ENCODE data around the genes AGAP4, NCOA4, GDF2 and WDFY4.

DNA sequence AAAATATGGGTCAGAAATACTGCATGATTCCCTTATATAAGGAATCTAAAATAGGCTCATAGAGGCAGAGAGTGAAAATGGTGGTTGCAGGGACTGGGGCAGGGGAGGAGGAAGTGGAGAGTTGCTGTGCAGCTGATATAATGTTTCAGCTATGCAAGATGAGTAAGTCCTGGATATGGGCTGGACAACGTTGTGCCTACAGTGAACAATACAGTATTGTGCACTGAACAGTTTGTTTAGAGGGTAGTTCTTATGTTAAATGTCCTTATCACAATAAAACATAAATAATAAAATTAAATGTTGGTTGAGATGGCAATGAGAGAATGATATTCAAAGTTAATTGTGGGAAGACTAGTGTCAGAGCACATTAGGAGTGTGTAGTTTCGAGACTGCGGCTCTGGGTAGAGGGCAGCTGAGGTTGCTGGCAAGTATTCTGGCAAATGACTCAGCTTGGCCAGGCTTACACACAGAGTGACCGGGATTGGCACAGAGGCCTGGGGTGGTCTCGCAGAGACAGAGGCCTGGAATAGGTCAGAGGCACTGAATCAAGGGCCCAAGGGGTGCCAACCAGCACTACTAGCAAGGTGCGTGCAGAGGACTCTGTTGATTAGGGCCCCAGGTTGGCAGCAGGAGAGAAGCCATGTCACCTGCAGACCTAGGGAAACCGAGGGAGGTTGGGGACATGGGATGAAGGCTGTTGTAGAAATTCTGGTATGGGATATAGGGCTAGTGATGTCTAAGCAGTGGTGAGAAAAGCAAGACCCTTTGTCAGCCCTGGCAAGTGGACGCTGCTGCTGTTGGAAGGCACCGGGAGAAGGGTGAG is 2.8 kb upstream of the DEPP1 start:
- PRO-cap, result no peak

- PRO-cap, result no peak
Measured at GRCh38 chr10:44995797-44996803, 4.6 kb upstream of the ZNF22 start.

DNA sequence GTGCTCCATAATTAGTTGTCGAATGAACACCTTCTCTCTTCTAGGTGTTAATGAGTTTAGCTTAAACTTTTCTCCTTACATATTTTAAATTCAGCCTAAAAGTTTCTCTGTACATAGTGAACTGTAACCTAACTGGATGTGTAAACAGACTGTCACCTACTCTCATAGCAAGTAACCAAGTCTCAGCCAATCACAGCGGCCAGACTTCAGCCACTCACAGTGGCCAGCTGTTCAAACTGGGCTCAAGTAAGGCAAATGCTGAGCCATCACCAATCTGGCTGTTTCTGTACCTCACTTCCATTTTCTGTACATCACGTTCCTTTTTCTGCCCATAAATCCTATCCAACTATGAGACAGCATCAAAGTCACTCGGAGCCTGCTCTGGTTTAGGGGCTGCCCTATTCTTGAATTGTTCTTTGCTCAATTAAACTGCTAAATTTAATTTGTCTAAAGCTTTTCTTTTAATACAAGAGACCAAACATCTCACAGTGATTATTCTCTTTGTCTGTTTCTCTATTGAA is 34.9 kb downstream of the ALOX5 start:
- PRO-cap, result no peak

DNA sequence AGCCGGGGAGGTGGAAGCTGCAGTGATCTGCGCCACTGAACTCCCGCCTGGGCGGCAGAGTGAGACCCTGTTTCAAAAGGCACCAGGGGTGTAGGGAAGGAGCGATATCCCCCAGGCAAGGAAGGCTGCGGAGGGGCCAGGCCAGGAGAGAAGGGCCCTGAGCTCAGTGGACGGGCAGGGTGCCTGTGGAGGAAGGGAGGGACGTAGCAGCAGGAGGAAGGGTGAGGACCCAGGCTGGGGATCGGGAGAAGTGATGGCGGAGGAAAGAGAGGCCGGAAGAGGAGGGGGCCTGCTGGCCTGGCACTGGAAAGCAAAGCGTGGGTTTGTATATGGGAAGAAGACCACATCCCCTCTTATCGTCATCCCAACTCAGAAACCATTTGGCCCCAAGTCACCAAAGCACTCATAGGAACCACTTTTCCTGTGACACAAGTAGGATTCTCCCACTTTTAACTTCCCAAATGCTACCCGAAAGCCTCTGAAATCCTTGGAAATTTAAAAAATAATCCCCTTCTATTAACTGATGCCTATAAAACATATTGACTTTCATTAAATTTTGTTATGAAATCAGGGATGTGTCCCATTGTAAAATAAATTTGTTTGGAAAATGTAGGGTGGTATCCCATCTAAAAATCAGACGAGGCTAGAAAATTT is 45.8 kb downstream of the ALOX5 start:
- PRO-cap, result no peak

- PRO-cap, result no peak
Measured at GRCh38 chr10:45471380-45471886, 63.7 kb downstream of the MARCHF8 start.

- PRO-cap, result no peak
Measured at GRCh38 chr10:45653309-45653929, 19.2 kb downstream of the ZFAND4 start.

DNA sequence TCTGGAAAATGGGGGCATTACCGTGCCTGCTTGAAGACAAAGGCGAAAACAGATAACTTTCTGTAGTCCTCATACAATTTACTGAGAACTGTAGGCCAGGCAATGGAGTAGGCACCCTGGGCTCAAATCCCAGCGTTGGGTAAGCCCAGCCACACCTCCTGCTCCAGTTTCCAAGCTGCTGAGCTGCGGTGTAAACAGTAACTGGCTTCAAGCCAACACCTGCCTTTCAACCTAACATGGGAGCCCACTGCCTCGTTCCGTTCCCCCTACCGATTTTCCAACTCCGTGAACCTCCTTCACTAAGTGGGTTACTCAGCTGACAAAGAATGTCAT is 654 bp upstream of the ZFAND4 start:
- PRO-cap, result no peak

GRCh38 chr10:45847231-45847892 is at the start of gene AGAP4:
Gene AGAP4 (minus strand): TSS chr10:45847500.
- PRO-cap, result no peak

- PRO-cap, result no peak
Measured at GRCh38 chr10:45993763-45994091, 21.4 kb downstream of the TIMM23 start.

DNA sequence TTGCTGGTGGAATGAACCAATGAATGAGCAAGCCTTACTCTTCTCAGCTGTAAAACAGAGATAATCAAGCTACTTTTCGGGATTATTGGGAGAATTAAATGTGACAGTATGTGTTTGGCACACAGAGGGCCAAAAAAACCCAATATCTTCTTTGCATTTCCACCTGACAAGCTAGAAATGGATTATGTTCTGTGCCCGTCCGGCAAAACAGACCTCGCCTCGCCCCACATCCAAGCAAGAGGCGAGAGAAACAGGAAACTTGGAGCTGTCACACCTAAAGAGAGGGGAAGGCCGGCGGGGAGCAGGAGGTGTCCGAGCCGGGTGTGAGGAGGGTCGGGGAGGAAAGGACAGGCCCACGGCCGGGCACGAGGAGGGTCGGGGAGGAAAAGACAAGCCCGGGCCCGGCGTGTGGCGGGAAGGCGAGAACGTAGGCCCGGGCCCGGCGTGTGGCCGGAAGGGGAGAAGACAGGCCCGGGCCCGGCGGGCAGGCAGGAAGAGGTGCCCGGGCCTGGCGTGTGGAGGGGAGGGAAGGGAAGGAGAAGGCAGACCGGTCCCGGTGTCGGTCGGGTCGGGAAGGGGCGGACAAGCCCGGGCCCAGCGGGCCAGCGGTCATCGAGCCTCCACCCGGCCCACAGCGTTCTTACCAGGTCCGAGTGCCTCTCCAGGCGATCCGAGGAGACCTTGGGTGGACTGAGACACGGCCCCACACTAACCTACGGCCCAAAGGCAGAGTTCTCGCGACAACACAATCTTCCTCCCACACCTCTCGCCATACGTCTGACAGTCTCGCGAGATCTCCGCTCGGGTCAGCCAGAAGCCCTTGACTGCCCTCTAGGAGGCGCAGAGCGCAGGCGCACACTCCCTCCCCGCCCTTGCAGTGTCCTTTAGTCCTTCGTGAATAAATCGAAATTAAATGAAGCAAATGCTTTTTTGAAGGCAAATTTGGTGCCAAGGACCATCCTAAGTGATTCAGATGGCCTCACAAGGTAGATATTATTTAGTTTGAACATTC is at the start of gene NCOA4:
TSS of gene NCOA4 (minus strand) at position 742 of the 1,012 bp plus-strand sequence.
- PRO-cap, result unidirectional peak, minus-strand start at position 692 of the sequence; bidirectional peak, plus-strand start at position 858 of the sequence, minus-strand start at position 692 of the sequence

DNA sequence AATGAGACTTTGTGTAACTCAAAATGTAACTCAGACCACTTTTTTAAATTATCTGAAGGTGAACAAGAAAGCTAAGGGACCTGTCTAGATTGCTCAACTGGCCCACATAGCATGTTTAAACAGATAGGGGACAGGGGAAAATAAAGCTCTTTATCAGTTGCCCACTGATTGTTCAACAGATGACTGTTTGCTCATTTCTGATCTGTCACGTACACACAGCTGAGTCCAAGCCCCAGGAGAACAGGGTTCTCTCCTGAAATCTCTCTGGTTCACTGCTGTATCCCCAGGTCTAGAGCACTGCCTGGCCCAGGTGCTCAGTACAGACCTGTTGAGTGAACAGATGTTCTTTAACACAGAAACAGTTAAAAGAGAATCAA is 1.6 kb upstream of the NCOA4 start:
- PRO-cap, result no peak

GRCh38 chr10:46553007-46553257 is 3.5 kb downstream of the GPRIN2 start:
- PRO-cap, result no peak

GRCh38 chr10:47322245-47322784 is at the start of gene GDF2:
Gene GDF2 (plus strand): TSS chr10:47322454.
- PRO-cap, result no peak

- PRO-cap, result bidirectional peak, plus-strand start at chr10:47553583, minus-strand start at chr10:47553500
Measured at GRCh38 chr10:47552797-47553763, 29.6 kb upstream of the AGAP9 start.

- PRO-cap, result no peak
Measured at GRCh38 chr10:47583242-47583577, 59.8 kb upstream of the AGAP9 start.

DNA sequence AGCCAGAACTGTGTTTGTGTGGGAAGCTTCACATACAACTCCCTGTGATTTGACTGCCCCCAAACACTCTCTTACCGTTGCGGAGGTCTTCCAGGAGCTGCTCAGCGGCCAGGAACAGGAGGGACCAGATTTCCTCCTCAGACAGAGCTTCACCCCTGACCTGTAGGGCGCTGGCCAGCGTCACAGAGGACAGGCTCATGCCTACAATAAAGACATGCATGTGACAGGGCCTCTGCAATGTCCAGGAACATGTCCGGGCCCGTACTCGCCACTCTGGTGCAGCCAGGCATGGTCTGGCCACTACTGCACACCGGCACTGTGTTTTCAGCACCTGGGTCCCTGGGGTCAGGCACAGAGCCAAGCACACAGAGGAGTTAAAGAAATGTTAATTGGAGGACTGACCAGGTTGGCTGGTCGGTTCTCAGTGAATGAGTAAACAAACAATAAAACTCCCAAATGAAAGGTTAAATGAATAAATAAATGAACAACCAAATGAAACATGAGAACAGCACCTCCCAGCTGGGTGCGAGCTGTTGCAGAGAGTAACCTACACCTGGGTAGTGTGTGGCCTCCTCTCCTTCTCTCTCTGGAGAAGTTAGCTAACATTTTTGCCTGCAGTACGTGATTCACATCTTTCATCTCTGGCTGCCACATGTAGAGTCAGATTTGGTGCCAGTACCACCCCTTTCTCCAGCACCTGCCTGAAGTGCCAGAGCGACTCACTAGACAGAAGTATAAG is 22.8 kb downstream of the FRMPD2 start:
- PRO-cap, result no peak

DNA sequence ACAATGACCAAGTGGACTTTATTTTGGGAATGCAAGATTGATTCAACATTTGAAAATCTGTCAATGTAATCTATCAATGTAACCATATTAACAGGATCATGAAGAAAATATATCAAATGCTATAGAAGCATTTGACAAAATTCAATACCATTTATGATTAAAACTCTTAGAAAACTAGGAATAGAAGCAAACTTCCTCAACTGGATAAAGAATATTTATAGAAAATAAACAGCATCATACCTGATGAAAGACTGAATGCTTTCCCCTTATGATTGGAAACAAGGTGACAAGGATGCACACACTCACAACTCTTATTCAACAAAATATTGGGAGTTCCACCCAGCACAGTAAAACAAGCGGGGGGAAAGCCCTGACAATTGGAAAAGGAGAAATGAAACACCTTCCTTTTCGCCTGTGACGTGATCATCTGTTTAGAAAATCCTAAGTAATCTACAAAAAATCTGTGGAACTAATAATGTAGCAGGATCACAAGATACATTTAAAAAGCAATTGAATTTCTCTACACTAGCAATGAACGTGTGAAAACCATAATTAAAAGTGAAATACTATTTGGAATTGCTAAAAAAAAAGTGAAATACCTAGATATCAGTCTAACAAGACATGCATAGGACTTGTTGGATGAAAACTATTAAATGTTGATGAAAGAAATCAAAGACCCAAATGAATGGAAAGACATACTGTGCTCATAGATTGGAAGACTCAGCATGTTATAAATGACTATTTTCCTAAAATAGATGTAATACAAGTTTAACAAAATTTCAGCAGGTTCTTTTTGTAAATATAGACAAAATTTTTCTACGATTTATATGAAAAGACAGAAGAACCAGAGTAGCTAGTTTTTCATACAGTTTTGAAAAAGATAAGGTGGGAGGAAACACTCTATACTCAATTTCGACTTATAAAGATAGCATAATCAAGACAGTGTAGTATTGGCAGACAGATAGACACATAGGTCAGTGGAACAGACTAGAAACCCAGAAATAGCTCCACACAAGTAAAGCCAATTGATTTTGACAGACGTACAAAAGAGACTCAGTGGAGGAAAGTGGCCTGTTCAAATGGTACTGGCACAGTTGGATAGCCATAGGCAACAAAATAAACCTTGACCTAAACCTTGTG is 46.3 kb downstream of the MAPK8 start:
- PRO-cap, result no peak

GRCh38 chr10:48437044-48438187 is 130.9 kb downstream of the MAPK8 start:
- PRO-cap, result no peak

GRCh38 chr10:48625072-48625380 is 20.2 kb upstream of the ARHGAP22 start:
- PRO-cap, result no peak

DNA sequence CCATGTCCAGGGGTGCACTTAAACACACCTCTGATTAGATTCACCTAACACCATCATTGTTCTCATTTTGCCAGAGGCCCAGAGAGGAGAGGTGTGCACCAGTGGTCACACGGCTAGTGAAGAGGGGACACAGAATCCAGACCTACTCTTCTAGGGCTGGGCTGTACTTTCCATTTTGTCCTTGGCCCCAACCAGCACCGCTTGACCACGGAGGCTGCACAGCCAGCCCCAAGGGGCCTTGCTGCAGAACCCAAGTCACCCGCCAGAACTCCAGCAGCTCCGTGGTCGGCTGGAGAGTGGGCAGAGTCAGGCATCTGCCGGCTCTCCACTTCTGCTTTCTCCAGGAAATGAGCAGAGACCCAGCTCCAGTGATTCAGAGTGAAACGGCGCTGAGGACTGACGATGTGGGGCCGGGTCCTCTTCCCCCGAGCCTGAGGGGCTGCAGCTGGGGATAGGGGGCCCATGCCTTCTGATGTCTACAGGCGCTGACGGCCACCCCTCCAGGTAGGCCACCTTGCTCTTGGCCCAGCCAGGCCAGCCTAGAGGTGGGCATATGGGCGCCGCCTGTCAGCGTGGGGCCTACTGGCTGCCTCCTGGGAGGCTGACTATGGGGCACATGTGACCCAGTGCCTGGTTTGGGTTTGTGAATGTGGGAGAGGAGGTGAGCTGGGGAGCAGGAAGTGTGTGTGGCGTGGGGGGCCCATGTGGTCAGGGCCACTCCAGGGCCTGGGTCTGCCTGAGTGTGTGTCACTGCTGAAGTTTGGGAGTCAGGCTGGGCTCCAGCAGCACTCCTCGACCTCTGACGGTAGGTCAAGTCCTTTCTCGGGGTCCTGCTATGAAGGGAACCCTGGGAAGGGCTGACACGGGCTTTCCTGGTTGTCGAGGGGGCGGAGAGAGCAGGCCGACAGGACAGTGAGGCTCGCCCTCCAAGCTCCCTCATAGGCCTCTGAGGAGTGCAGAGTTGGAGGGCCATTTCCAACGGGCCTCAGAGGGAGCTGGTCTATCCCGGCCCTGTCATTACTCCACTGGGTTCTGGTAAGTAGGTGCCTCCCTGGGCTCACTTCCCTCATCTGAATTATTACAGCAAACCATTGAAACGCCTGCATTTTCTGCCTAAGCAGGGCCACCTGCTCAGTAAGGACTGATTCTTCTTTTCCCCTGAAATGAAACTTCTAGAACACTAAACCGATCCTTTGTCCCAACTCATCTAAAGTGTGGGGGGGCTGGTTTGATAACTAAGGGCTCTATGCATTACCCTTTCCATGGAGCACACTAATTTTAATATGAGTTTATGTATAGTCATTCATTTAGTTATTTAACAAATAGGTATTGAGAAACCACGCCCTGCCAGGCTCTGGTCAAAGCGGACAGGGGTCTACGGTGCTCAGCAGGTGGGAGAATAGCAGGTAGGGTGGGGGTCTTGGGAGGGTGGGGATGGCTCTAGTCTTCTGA is at the start of gene WDFY4:
TSS of gene WDFY4 (plus strand) at position 376 of the 1,452 bp plus-strand sequence.
- PRO-cap, result bidirectional peak, plus-strand start at position 376 of the sequence, minus-strand start at position 298 of the sequence; bidirectional peak, plus-strand start at position 1,017 of the sequence, minus-strand start at position 1,027 of the sequence